ENCODE data around the genes RBBP8 and HRH4.

- PRO-cap: no peak
These were observed 127.3 kb downstream of the MIB1 start for GRCh38 chr18:21867567-21868666.

GRCh38 chr18:22032748-22033090 is 136.7 kb upstream of the GATA6 start:
- PRO-cap: no peak

GRCh38 chr18:22167494-22168230 is 1.7 kb upstream of the GATA6 start:
- PRO-cap: unidirectional peak, plus-strand start at chr18:22168037

GRCh38 chr18:22169952-22170983 is 879 bp downstream of the GATA6 start:
- PRO-cap: no peak

DNA sequence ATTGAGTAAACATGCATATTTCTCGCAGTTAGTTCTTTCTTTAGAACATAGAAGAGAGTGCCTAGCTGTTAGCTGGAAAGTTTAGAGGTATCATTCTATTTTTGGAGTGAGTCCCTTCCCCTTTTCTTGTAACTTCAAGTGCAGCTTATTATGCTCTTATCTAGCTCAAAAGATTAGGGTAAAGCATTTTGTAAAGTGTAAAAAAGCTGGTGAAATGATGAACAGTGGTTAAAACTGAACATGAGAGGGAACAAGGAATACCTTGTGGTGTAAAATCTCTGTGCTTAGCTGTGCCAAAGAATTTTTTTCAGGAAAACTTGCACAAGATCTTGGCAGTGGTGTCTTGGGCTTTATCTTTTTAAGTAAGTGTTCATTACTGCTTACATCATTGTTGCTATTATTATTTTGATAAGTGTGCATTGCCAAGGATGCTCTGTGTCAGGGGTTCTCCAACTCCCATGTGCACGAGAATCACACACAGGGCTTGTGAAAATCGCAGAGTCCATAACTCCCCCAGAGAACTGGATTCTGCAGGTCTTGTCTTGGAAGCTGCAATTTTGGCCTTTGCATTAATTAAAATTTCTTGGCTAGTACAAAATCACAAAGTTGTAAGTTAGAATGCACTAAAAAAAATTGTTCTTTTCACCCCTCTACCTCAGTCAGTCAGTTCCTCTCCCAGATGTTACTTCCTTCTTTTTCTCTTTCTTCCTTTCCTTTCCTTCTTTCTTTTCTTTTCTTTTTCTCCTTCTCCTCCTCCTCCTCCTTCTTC is 37.6 kb downstream of the GATA6 start:
- PRO-cap: no peak

- PRO-cap: no peak
These were observed 93.1 kb downstream of the CTAGE1 start for GRCh38 chr18:22324460-22325259.

- PRO-cap: no peak
These were observed 10.1 kb upstream of the CTAGE1 start for GRCh38 chr18:22427871-22428208.

- PRO-cap: no peak
These were observed 129.2 kb upstream of the CTAGE1 start for GRCh38 chr18:22546931-22547281.

DNA sequence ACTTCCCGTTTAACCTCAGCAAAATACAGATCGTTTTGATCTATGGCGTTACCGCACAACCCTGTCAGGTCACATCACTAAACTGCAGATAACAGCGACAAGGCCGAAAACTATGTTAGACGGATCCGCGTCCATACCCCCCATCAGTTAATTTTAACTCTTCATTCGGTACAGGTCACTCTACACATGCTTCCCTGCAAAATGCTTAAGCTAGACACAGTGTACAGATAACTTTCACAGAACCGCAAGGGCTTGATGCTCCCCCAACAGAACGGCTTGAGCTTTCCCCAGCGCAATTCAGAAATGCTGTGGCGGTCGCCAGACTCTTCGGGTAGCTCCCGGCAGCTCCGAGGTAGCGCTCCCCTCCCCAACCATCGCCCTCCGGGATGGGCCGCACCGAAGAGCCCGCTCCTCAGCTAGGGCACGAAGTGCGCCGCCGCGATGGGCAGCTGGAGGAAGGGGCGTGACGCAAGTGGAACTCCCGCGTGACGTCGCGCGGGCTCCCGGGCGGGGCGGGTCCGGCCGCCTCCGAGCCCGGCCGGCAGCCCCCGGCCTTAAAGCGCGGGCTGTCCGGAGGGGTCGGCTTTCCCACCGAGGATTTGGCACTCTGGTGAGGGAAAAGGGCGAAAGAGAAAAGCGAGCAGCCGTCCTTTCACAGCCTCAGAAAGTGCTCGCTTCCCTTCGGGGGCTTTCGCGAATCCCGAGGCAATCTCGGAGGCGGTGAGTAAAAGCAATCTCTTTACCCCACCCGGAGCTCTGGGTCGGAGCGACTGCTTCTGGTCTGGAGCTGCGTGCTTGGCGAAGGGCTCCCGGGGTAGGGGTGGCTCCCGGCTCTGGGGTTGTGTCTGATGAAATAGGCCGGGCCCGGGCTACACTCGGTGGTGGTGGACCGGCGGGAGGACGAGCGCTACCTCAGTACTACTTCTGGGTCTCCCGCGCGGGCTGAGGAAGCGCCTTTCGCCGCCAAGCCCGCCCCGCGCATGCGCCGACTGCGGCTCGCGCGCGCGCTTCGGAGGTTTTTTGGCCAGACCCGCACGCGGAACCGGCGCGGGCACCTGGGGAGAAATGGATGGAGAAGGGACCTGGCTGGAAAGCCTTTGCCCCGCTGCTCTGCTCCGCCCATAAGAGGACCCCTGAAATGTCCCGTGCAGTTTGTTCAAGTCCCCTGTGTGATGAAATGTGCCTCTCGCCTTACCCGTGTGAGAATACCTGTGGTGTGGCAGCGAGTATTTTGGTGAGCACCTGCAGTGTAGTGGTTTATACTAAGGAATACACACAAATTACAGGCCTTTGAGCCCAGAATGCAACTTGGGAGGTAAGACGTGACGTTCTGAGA is at the start of gene RBBP8:
Gene RBBP8 (plus strand): TSS at position 484 of the 1,336 bp plus-strand sequence.
- PRO-cap: bidirectional peak, plus-strand start at position 486 of the sequence, minus-strand start at position 442 of the sequence; unidirectional peak, minus-strand start at position 920 of the sequence; unidirectional peak, minus-strand start at position 984 of the sequence

DNA sequence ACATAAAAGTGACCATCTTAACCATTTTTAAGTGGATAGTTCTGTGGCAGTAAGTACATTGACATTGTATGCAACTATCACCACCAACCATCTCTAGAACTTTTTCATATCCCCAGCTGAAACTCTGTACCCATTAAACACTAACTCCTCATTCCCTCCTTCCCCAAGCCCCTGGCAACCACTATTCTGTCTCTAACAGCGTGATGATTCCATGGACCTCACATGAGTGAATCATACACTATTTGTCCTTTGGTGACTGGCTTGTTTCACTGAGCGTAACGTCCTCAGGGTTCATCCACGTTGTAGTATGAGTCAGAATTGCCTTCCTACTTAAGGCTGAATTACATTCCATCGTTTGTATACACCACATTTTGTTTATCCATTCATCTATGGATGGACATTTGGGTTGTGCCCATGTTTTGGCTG is 19.7 kb upstream of the CABLES1 start:
- PRO-cap: no peak

GRCh38 chr18:23535362-23535703 is 32.0 kb downstream of the RMC1 start:
- PRO-cap: no peak

- PRO-cap: no peak
These were observed 148.3 kb downstream of the LAMA3 start for GRCh38 chr18:23837510-23838025.

GRCh38 chr18:23927843-23928346 is 86.7 kb upstream of the TTC39C start:
- PRO-cap: no peak

DNA sequence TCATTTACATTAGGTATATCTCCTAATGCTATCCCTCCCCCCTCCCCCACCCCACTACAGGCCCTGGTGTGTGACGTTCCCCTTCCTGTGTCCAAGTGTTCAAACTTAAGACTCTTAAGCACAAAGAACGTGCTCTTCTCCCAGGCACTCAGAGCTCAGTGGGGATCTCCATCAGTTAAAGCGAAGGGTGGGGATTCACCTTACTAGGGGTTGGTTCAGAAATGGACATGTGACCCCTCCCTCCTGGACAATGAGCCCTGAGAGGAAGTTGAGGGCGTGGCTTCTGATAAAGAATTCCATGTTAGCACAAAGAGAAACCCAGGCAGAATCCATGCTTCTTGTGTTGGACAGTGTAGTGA is 78.2 kb upstream of the TTC39C start:
- PRO-cap: no peak

- PRO-cap: no peak
These were observed 13.9 kb upstream of the TTC39C start for GRCh38 chr18:24000623-24001081.

- PRO-cap: no peak
These were observed 1.4 kb downstream of the TTC39C start for GRCh38 chr18:24015805-24016453.

DNA sequence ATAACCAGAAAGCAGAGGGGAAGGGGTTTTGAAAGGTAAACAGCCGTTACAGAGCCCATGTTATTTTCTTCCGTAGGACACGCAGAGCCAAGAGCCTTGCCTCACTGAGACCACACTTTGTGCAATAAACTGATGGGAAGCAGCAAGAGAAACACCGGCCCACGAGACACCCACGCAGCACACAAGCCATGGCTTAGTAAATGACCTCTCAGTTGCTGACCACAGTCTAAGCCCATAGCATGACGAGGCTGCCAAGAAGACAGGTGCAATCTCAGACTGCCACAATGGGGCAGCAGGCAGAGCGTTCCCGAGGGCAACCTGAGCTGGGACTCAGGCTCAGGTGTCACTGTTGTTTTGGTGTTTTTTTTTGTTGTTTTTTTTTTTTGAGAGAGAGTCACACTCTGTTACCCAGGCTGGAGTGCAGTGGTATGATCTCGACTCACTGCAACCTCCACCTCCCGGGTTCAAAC is 59.7 kb downstream of the CABYR start:
- PRO-cap: no peak

GRCh38 chr18:24326203-24326757 is 71.3 kb downstream of the OSBPL1A start:
- PRO-cap: no peak

DNA sequence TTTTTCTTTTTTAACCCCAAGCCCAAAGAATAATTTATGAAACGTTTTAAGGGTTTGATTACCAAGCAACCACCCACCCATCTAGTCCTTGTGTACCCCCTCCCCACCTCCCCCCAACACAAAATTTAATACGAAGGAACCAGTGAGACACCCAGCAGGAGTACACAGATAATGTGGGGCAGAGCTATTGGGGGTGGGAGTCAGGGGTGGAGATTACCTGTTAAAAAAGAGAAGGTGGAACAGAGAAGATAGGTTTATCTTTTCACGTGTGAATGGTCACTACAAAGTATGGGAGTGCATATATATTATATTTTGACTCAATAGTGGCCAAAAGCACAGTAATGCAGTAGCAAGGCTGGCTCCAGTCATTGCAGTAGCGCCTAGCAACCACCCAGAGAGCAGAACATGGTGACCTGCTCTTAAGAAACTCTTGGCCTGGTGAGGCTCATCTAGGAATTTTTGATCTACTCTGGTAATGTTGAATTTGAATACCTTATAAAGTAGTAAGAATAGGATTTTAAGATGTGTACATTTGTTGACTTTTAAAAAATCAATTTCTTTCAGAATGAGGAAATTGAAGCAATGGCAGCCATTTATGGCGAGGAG is 988 bp downstream of the IMPACT start:
- PRO-cap: no peak

DNA sequence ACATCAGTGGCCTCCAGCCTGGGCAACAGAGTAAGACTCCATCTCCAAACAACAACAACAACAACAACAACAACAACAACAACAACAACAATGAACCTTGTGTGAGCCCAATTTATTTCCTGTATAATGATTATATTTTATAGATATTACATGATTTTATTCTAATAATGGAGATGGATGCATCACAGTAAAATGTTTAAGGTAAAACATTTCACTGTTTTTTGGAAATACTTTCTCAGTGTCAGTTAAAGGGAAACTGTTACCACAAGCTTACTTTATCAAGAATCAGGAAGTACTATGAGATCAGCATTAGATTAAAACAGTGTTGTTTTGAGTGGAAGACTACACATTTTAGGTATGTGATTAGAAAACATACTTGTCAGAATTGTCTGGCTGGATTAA is at the start of gene HRH4:
Gene HRH4 (plus strand): TSS at position 345 of the 402 bp plus-strand sequence.
- PRO-cap: no peak

Measured in mesothelial cell of epicardium (in vitro differentiated cells).